ENCODE measurements around a stretch of chr5.

DNA sequence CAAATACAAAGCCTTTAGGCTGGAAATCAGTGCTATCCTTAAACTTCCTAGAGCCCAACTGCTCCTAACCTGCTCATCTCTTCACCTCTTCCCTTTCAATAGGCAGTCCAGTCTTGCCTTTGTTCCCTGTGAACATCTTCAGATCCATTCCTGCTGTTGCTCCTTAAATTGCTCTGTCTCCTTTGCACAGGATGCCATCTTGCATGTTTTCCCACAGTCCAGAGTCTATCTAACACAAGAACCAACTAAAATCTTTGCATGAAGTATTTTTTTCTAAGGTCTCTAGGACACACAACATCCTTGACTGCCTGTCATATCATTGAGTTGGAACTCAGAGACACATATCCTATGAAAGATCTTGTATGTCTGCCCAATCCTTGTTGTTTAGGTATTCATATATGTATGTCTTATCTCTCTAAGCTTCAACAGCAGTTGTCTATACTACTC, 34.1 kb upstream of the POU5F2 start:
- PRO-cap, result no peak

DNA sequence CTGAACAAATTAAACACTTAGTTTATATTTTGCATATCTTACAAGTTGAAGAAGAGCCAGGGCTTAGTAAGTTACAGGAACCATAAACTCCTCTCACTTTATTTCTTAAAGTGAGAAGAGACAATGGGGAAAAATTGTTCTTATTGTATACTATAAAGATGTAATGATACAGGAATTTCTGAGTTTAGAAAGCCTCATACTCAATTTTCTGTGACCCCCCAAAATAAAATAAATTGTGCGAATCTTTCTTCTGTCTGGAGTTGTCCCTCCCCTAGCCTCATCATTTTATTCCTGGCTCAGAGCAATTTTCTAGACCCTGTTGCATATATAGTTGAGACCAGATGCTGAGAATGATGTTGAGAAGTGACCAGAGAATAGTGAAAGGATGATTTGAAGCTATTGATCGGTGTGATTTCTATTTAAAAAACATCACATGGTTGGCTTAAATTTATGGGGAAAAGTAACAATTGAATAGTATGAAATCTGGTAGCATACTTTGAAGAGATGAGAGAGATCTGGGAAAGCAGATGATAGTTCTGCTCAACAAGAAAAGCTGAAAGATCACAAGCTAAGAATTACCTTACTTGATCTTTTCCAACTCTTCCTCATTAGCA, 313.0 kb downstream of the SLF1 start:
- PRO-cap, result no peak

- PRO-cap, result no peak
These were observed 11.5 kb downstream of the SKIC3 start for GRCh38 chr5:95543128-95543815.

GRCh38 chr5:95622135-95622775, 2.4 kb downstream of the GPR150 start:
- PRO-cap, result no peak

DNA sequence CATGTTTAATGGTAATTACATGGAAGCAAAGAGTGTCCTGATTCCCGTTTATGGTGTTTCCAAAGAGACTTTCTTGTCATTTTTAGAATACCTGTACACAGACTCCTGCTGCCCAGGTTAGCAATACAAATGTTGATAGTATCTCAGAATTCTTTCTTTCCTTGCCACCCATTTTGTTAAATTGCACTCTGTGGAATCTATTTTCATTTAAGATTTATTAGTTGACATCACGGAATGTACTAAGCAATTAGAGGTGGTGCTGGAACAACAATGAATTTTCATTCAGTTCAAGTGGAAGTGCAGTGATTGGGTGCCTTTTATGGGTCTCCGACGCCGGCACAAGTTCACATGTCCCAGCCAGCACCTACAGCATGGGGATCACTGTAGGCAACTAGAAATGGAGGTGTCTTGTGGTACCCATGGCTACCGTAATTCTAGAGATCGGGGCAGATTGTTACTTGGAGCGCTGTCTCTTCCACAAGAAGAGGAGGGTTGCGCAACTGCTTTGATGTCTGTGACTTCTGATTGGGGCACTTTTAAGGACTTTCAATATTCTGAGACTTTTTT, 42.1 kb downstream of the GLRX start:
- PRO-cap, result no peak

- PRO-cap, result bidirectional peak, plus-strand start at chr5:95843422, minus-strand start at chr5:95843313
These were observed 20.6 kb upstream of the GLRX start for GRCh38 chr5:95842982-95843619.

- PRO-cap, result no peak
These were observed 60.8 kb downstream of the ELL2 start for GRCh38 chr5:95900859-95901151.

DNA sequence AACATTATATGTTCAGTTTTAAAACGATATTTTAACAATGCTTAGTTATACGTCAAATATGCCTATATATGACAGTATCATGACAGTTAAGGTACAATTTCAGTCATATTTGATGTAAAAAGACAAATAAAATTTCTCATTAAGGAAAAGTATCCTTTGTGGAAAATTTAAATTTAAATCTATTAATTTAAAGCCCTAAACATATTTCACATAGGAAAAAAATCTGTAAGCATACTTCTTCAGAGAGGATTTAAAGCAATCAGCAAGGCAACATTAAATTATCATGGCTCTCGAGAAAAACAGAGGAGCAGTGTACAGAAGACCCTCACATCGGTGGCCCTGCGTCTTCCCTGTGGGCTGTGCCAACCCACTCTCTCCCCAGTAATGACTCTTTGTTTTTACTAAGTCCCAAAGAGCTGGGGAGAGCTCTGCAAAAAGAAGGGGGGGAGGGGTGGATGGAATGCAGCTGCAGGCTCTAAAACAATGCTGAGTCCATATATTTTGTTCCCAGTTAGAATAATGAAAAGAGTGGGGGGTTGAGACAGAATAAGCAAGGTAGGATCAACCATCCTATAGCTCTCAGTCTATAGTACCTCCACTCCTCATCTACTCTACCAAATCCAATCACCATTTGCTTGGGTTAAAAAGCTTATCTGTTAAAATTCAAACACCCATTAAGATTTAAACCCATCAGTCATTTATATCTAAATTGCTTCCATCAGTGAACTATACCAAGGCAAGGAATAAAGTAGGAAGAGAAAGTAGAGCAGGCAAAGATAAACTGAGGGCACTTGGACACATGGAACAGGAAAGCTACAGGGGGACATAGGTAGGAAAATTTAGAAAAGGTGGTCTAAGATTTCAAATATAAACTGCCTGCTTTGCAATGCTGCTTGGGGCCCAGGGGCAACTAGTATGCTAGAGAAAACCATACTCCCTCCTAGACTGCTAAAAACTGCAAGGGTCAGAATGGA, 20.8 kb downstream of the ELL2 start:
- PRO-cap, result unidirectional peak, minus-strand start at position 386 of the sequence

DNA sequence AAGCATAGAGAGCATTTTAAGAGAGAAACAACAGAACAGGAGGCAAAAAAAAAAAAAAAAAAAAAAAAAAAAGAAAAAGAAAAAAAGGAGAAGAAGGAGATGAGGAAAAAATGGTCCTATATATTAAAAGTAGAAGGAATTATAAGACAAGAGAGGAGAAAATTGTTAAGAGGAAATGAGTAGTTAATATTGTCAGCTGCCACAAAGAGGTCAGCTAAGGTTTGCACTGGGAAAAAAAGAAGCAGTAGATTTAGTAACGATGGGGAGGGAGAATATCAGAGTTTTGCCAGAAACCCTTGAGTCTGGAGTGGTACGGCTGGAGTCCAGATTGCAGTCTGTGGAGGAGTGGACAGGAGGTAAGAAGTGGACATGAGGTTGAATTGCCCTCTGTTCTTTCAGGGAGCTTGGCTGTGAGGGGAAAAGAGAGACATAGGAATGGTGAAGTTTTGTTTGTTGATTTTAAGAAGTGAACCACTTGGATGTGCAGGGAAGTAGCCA, 88.2 kb upstream of the ELL2 start:
- PRO-cap, result no peak

GRCh38 chr5:96288063-96288541, 144.9 kb downstream of the PCSK1 start:
- PRO-cap, result no peak

GRCh38 chr5:96660864-96661785, 1.1 kb upstream of the CAST start:
- PRO-cap, result no peak

DNA sequence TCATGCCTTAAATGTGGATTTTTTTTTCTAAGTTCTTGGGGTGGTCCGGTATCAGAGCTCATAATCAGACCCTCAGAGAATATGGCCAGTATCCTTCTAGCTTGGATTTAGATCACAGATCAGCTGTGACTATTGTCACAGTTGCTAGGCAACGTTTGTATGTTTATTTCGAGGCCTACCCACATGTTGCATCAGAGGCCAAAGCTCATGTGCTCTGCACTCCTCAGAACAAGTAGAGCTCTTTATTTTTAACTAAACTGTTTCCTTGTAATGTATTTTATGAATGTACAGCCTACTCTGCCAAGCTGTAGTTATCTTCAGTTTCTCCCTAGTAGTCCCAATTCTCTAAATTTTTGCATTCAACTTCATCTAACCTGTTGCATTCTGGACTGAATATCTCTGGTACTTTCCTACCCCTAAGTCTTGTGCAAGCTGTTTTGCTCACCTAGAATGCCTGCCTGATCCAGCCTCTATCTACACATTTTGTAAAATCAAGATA, 52.8 kb downstream of the CAST start:
- PRO-cap, result bidirectional peak, plus-strand start at position 191 of the sequence, minus-strand start at position 98 of the sequence

GRCh38 chr5:96743117-96743845, 64.5 kb downstream of the ERAP1 start:
- PRO-cap, result no peak

- PRO-cap, result no peak
These were observed 13.0 kb upstream of the LNPEP start for GRCh38 chr5:96922870-96923287.

GRCh38 chr5:97009253-97010043, 73.6 kb downstream of the LNPEP start:
- PRO-cap, result unidirectional peak, plus-strand start at chr5:97009714

DNA sequence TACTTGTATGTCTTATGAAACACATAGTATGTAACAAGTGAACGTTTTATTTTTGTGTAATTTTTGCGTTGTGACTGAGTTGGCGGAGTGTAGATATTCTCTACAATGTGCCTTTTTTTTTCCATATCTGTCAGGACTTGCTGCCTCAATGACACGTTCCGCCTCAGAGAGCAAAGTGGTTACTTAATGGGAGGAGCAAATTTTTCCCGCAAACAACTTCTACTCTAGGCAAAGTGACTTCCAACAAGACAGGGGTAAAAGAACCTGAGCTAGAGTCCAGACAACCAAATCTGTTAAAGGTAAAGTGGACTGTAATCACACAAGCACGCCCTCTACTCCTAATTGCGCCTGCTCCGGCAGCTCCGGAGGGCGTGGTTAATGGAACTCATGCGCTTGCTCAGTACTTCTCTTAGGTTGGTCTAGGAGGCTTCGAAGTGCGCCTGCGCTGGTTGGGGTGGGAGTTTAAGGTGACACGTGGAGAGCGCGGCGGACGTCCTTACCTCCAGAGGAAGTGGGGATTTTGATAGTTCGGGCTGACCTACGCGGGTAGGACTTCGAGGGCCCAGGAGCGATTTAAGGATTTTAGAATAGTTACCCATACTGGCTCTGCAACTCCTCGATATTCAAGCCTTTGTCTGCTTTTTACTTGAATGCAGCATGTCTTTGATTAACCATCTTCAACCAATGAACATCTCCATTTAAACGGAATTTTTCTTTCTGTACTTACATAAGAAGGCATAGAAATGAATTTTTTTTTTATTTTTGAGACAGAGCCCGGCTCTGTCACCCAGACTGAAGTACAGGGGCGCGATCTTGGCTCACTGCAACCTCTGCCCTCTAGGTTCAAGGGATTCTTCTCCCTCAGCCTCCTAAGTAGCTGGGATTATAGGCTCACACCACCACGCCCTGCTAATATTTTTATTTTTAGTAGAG, 590 bp upstream of the RIOK2 start:
- PRO-cap, result bidirectional peak, plus-strand start at position 526 of the sequence, minus-strand start at position 377 of the sequence

DNA sequence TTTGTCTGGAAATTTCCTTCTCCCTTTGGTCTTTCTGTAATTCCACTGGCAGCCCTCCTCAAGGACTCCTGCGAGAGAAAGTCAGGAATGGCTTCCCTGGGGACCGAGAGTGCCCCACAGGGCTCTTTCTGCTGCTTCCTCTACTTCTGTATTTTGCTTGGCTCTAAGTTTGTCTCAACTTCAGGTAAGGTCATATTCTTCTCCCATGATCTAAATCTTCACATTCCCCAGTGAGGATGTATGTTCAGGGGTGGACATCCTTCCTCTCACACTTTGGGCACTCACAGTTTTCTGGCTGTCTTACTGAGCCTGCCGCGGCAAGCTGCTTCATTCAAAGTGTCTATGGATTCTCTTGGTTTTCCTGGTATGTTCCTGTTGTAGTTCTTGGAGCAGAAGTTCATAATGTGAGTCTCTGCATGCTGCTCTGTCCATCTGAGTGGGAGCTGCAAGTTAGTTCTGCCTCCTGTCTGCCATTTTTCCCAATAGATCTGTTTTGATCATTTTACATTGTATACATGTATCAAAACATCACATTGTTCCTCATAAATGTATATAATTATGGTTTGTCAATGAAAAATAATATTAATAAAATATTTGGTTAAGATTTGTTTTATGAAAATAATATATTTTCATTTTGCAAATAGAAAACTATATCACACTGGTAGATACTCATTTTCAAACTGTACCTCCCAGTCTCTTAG, 10.5 kb upstream of the RIOK2 start:
- PRO-cap, result bidirectional peak, plus-strand start at position 280 of the sequence, minus-strand start at position 165 of the sequence

- PRO-cap, result no peak
These were observed 17.8 kb downstream of the RGMB start for GRCh38 chr5:98791100-98791752.

- PRO-cap, result no peak
These were observed 4.7 kb upstream of the CHD1 start for GRCh38 chr5:98933106-98934330.

- PRO-cap, result no peak
These were observed 25.8 kb upstream of the CHD1 start for GRCh38 chr5:98954566-98955063.